ENCODE measurements around a stretch of chr5.

DNA sequence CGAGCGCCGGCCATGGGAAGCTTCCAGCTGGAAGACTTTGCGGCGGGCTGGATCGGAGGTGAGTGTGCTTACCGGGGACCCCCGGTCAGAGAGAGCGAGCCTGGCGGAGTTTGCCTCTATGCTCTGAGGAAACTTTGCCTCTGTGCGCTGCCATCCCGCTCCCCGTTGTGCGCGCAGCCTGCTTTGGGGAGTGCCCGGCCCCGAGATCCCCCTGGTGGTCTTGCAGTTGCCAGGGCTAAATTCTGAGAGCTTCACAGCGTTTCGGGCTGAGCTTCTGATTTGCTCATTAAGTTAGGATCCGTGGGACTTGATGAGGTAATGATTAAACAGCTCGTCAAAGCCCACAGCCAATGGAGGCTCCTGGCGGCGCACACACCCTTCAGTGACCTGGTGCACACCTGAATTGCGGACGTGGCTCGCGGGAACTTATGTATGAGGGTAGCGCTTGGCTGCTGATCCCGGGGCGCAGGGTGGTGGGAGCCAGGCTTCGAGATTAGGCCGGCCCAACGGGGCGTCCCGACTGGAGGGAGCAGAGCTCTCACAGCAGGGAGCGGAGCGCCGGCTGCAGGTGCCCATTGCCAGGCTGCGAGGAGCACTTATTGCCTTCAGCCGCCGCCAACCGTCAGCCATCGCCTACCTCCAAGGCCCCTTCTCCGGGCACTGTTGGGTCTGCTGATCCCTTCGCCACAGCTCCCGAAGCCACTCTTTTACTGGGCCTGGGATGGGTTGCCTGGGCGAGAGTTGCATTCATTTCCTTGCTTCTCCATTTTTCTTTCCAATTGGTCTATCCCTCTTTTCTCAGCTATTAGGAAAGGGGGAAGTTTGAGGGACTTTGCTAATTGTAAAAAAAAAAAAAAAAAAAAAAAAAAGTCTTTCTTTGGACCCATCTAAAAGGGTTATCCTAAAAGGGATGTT is 630 bp downstream of the SLC25A48 start:
- PRO-cap, result no peak
- RAMPAGE, long total RNA, result no peak

DNA sequence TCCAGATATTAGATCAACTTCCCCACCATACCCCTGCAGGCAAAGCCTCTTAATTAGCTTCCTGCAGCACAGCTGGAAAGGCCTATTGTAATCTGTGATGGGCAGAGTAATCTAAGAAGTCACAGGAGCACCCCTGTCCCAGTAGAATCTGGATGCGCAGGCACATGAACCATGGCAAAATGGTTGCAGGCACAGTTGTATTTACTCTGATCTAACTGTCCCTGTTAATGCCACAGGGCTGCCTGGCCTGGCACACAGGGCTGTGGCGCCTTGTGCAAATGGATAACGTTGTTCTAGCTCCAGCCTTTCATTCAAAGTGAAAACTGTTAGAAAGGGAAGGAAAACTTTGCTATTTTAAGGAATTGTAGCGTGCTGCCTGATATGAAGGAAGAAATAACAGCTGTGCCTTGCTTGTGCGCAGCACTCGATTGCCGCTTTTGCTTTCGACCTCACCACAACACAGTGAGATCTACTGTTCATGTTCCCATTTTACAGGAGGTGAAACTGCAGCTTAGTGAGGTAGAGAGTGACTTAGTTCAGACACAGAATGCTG is 2.3 kb downstream of the TGFBI start:
- PRO-cap, result no peak
- RAMPAGE, long total RNA, result no peak

GRCh38 chr5:136036707-136038122 is 8.4 kb downstream of the TGFBI start:
- PRO-cap, result no peak
- RAMPAGE, long total RNA, result no peak

DNA sequence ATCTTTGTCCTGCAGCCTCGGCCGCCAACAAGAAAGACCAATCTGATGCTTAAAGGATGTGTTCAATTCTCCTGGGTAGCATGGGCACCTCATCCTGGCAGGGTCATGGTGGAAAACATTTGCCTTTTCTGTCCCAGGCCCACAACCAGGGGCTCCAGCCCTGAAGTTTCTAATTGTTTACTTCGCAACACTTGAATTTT is 26.2 kb upstream of the SMAD5 start:
- PRO-cap, result no peak
- RAMPAGE, long total RNA, result no peak

DNA sequence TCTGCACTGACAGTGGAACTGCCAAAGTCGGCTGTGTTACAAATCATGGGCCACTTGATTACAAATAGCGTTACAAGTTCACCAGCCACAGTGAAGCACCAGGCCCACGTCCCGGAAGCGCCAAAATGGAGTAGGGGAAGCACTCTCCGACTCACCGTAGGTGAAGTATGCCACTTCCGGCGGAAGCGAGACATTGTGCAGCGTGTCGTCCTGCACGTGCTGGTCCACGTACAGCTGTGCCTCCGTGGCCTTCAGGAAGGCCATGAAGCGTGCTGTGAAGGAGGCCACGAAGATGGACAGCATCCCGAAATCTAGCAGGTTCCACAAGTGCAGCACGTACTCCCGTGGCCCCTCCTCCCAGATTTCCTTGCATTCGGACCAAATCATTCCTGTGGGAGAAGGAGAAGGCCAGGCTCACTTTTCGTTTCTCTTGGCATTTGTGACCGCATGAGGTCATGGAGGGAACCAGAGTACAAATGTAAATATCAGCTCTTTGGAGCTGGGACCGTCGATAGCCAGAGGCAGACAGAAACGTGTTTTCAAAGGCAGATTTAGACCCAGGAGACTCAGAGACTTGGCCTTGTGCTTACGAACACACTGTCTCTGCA is 58.6 kb upstream of the SMIM32 start:
- PRO-cap, result no peak
- RAMPAGE, long total RNA, result no peak

DNA sequence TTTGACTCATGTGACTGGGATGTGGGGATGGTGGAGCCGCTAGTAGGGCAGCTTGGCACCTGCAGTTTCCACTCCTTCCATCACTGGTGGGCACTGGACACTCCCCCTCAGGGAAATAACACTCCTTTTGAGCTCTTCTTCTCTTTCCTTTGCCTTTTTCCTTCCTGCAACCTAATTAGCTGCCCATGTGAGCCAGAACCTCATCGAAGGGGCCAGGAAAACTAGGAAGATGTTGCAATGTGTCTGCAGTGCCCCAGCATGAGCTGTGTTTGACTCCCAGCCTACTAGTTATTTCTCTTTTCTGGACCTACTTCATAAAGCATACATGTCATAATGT is 80.9 kb upstream of the SMIM32 start:
- PRO-cap, result no peak
- RAMPAGE, long total RNA, result no peak

DNA sequence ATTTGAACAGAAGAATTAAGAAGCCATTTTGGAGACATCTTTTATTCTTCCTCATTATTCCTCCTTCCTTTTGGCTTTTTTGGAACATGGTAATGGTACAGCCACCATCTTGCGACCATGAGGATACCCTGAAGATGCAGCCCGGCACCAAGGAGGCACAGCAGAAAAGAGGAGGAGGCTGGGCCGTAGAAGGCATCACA is 279.6 kb upstream of the TRPC7 start:
- PRO-cap, result no peak
- RAMPAGE, long total RNA, result no peak

GRCh38 chr5:137061603-137062038 is 437.5 kb downstream of the SPOCK1 start:
- PRO-cap, result no peak
- RAMPAGE, long total RNA, result no peak

DNA sequence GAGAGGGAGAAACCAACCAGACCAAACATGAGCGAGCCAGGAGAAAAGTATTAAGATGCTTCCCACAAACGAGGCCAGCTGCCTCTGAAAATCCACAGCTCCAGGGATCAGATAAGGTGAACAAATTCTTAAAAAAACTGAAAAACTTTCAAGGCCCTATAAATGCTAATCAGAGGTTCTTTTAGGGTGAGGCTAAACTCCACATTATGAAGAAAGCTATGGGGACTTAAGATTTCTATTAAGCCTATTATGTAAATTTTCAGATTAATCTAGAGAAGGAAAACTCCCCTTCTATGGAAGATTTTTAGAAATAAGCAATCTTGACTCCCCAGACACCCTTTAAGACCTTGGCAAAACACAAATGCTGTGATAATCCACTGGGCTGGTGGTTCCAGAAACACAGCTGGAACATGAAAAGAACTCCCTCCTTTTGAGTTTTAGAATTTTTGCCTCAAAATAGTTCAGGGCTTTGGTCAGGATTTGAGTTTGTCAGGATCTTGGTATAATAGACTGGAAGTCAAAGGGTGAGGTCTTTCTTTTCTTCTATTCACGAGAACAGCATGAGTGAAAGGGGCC is 238.1 kb downstream of the SPOCK1 start:
- PRO-cap, result no peak
- RAMPAGE, long total RNA, result no peak

GRCh38 chr5:137750208-137751048 is 3.7 kb downstream of the HNRNPA0 start:
- PRO-cap, result no peak
- RAMPAGE, long total RNA, result no peak

DNA sequence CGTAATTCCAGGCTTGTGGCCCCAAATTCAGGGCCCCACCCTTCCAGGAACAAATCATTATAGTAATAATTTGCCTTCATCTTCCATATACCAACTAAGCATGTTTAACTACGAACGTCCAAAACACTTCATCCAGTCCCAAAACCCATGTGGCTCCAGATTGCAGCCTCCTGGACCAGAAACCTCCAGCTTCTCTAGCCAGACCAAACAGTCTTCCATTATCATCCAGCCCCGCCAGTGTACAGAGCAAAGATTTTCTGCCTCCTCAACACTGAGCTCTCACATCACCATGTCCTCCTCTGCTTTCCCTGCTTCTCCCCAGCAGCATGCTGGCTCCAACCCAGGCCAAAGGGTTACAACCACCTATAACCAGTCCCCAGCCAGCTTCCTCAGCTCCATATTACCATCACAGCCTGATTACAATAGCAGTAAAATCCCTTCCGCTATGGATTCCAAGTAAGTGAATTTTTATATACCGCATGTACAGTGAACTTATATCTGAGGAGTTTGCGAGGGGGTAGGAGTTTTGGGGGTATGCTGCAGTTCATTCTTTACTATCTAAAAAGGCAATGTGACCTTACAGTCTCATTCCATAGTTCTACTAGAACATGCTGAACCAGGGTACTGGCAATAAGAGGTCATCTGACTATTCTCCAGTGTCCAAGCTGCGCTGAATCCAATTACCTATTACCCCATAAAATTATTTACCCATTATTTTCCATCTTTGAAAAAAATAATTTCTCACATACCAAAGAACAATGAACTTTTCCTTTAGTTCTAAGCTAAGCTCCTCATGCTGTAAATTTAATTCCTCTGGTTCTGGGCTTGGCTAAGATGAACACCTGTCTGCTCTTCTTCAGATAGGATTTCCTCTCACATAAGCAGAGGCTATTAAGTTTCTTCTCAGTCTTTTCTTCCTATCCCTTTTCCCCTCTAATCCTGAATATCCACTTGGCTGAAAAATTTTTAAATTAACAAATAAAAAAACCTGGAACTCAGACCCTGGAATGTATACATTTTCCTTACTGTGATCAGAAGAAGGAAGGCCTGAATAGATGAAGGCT is 3.2 kb downstream of the MYOT start:
- PRO-cap, result no peak
- RAMPAGE, long total RNA, result no peak

DNA sequence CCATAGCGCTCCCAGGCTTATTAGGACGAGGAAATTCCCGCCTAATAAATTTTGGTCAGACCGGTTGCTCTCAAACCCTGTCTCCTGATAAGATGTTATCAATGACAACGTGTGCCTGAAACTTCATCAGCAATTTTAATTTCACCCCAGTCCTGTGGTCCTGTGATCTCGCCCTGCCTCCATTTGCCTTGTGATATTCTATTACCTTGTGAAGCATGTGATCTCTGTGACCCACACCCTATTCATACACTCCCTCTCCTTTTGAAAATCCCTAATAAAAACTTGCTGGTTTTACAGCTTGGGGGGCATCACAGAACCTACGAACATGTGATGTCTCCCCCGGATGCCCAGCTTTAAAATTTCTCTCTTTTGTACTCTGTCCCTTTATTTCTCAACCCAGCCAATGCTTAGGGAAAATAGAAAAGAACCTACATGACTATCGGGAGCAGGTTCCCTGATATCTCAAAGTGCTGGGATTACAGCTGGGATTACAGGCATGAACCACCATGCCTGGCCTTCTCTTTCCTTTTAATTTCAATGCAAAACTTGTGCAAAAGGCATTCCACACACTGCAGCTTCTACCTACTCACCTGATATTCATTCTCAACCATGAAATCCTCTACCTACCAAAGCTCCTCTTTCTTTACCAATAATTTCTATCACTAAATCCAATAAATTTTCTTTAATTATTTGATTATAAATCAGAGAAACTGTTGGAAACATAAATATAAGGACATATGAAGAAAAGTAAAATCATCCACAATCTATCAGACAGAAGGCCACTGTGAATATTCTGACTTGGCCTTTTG is 55.5 kb downstream of the FAM13B start:
- PRO-cap, result no peak
- RAMPAGE, long total RNA, result no peak

DNA sequence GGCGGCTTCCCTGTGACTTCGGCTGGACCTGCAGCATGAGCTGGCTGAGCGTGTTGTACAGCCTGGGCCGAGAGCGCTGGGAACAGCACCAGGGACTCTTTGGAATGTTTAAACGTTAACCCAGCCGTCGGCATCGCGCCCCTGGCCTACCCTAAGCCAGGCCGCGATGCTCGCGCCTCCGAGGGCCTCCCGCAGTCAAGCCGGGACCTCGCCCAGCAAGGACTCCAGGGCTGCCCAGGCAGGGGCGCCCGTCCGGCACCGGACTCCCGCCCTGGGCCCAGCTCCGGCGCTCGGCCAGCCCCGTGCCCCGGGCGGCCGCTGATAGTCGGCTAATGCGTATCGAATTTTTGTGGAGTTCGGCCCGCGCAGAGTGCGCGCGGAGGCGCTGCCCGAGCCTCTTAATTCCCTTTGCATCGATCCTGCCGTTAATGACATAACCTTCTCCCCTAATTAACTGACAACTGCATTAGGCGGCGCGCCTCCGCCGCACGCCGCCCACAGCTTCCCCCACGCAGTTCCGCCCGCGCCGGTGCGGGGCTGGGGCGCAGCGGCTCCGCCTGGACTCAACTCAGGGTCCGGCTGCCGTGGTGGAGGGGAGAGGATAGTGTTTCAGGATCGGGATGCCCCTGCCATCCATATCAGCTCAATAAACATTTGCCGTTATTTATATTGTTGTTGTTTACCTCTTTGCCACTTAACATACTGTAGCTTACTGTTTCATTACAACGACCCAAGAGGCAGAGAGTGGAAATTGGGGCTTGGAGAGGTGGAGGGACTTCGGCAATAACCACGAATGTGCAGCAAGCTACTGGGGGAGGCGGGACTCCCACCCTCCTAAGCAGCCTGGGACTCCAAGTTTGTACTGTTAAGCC is 28.8 kb upstream of the CDC23 start:
- PRO-cap, result no peak
- RAMPAGE, long total RNA, result no peak

- PRO-cap, result no peak
- RAMPAGE, long total RNA, result no peak
Measured at GRCh38 chr5:138316363-138316735, 15.3 kb downstream of the CDC25C start.

DNA sequence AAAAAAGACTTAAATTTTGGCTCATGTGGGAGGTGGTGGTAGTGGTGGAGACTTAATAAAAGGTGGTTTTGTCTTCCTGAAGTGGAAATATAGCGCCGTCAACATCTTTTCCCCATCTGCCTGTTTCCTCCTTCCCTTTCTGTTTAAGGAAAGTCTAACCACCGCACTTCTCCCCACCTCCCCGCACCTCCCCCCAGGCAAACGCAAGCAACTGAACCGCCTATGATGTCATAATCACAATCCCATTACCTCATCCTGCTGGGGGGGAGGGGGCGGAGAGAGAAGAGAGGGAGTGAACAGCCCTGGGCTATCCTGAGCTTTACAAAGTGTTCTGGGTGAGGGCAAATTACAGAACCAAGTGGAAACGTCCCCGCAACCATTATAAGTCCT is 788 bp upstream of the FAM53C start:
- PRO-cap, result no peak
- RAMPAGE, long total RNA, result no peak

GRCh38 chr5:138352301-138352456 is 306 bp upstream of the KDM3B start:
- PRO-cap, result no peak
- RAMPAGE, long total RNA, result no peak

GRCh38 chr5:138372621-138373123 is 20.2 kb downstream of the KDM3B start:
- PRO-cap, result no peak
- RAMPAGE, long total RNA, result no peak

- PRO-cap, result no peak
- RAMPAGE, long total RNA, result no peak
Measured at GRCh38 chr5:138391587-138392493, 39.4 kb downstream of the KDM3B start.

GRCh38 chr5:138420648-138421152 is 18.2 kb upstream of the REEP2 start:
- PRO-cap, result no peak
- RAMPAGE, long total RNA, result no peak

DNA sequence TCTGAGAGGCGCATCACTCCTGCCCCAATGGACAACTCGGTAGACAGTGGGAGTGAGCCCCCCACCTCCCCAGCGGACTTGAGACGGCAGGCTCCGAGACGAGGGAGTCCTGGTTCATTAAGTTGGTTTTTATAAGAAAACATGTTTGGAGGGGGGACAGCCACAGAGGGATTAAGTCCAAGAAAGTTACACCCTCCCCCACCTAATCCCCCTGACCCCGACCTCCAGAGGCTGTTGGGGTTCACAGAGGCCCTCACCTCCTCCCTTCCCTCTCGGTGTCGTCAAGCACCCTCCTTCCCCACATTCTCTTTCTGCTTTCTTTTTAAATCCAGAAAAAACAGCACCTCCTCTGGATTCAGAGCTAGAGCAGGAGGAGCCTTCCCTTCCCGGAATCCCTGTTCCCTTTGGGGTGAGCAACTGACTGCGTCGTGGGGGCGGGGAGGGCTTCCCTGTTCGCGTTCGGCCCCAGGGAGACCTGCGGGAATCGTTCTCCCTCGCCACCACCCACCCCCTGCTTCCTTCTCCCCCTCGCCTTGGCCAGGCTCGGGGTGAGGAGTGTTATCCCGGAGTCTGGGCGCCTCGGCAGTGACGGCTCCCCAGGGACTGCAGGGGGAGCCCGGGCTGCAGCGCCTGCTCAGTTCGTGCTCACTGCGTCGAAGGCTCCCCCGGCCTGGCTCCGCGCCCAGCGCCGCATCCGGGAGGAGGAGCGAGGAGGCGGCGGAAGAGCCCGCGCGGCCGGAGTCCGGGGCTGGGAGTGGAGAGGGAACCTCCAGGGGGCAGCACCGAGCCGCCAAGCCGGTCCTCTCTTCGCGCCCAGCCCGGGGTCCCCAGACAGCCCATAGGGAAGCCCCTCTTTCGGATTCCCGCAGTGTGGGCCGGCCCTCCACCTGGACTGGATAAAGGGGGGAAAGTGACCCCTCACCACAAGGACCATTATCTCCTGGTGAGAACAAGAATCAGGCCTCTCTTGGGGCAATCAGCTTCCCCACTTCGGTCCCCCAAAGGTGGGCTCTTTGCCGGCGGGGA is 1.5 kb upstream of the EGR1 start:
- PRO-cap, result no peak
- RAMPAGE, long total RNA, result no peak